Mesenchymal stem cell of the bone marrow (primary cell): Measurements from ENCODE around the genes REEP5, CCDC112 and AP3S1.

GRCh38 chr5:112161388-112162097 lies 257.5 kb downstream of the EPB41L4A start:
- CAGE, long polyA plus RNA, result no peak

DNA sequence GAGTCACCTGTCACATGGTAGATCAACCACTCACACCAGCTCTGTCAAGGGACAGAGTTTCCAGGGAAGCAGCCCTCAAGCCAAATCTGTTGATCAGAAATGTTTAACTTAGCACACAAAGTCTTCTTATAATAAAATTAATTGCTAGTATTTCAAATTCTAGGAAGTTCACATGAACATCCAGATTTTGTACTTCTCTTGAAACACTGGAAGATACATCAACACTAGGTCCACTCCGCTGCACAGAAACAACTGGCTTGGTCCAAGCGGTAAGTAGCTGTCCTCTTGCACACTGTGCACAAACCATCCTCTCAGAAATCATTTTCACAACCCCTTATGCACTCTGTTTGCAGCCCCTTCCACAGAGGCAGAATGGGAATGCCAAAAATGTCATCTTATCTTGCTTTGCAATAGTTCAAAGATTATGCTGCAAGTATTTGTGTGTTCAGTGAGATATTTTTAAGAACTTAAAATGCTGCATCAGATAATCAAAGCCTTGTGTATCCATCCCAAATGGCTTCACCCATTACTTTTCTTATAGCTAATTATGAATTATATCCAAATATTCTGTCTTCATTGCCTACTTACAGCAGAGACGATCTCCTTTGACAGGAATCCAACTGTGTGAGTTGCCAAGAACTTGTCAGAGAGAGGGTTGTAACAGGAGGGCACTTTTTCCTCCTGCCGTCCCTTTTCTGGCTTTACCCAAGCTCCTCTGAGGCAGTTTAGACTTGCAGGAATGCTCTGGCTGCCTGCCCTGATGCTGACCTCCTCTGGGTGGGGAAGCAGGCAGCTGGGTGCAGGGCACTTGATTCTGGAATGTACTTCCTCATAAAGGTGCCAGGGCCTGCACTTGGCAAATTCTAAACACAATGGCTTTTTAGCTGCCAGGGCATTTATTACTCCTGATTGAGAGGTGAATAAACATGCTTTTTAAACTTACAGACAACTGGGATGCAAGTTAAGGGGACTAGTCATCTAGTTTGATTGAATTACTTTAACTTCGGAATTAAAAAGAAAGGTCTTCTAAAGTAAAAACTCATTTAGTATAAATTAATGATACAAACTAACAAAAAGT lies 190.7 kb downstream of the EPB41L4A start:
- CAGE, long polyA plus RNA, result no peak

- CAGE, long polyA plus RNA, result no peak
Measured at GRCh38 chr5:112320563-112321049, 98.5 kb downstream of the EPB41L4A start.

GRCh38 chr5:112347692-112348343 lies 71.3 kb downstream of the EPB41L4A start:
- CAGE, long polyA plus RNA, result no peak

DNA sequence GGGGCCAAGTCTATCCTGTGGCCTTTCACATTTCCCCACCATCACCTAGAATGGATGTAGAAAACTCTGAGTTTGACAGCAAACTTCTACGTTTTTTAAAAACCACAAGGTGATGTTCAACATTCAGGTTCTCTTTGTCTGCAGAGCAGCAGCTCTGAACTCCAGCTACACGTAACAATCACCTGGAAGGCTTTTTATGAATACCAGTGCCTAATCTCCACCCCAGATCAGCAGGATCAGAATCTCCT lies 44.3 kb downstream of the EPB41L4A start:
- CAGE, long polyA plus RNA, result no peak

- CAGE, long polyA plus RNA, result no peak
Measured at GRCh38 chr5:112707283-112708446, 30.0 kb upstream of the APC start.

- CAGE, long polyA plus RNA, result no peak
Measured at GRCh38 chr5:112812286-112812485, 48.9 kb upstream of the SRP19 start.

DNA sequence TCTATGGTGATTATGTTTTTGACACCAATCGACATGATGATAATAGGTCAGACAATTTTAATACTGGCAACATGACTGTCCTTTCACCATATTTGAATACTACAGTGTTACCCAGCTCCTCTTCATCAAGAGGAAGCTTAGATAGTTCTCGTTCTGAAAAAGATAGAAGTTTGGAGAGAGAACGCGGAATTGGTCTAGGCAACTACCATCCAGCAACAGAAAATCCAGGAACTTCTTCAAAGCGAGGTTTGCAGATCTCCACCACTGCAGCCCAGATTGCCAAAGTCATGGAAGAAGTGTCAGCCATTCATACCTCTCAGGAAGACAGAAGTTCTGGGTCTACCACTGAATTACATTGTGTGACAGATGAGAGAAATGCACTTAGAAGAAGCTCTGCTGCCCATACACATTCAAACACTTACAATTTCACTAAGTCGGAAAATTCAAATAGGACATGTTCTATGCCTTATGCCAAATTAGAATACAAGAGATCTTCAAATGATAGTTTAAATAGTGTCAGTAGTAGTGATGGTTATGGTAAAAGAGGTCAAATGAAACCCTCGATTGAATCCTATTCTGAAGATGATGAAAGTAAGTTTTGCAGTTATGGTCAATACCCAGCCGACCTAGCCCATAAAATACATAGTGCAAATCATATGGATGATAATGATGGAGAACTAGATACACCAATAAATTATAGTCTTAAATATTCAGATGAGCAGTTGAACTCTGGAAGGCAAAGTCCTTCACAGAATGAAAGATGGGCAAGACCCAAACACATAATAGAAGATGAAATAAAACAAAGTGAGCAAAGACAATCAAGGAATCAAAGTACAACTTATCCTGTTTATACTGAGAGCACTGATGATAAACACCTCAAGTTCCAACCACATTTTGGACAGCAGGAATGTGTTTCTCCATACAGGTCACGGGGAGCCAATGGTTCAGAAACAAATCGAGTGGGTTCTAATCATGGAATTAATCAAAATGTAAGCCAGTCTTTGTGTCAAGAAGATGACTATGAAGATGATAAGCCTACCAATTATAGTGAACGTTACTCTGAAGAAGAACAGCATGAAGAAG lies 22.8 kb upstream of the SRP19 start:
- CAGE, long polyA plus RNA, result no peak

DNA sequence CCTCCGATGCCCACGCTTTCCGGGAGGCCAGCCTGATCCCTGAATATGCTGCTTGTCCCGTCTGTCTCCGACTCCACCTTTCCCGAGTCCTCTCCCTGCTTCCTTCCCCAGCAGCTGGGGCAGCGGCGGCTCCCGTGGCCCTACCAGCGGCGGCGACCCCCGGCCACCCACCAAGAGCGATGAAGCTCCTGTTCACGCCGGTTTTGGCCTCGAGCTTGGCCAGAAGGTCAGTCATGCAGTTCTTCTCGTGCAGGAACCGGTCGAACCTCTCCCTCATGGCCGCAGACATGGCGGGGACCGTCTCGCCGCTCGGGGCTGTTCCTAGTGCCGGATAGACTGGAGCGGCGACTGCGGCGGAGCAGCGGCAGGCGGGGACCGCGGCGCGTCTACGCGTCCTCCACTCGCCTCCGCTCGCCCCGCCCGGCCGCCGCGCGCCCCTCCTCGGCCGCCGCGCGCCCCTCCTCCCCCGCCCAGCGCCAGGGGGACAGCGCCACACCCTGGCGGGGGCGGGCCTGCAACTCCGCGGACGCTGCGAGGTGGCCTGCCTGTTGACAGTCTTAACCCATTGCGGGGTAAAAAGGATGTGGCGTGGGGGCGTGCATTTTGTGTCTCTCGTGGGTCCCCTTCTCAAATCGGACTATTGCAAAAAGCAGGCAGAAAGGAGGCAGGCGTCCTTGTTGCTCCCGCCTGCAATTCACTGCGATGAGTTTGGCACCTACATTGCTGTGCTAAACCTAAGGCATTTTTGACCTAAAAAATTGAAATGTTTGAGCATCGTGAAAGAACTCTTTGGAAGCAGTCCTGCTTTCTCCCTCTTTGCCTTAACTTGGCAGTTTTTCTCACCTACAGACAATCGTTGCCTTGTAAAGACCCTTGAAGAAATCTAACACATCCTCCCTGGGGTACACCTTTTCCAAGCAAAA lies at the start of gene REEP5:
TSS of gene REEP5 (minus strand) at position 326 of the 923 bp plus-strand sequence.
- CAGE, long polyA plus RNA, result no peak

- CAGE, long polyA plus RNA, result no peak
Measured at GRCh38 chr5:112977686-112977978, 1.0 kb downstream of the DCP2 start.

- CAGE, long polyA plus RNA, result no peak
Measured at GRCh38 chr5:113022351-113023233, 46.0 kb downstream of the DCP2 start.

DNA sequence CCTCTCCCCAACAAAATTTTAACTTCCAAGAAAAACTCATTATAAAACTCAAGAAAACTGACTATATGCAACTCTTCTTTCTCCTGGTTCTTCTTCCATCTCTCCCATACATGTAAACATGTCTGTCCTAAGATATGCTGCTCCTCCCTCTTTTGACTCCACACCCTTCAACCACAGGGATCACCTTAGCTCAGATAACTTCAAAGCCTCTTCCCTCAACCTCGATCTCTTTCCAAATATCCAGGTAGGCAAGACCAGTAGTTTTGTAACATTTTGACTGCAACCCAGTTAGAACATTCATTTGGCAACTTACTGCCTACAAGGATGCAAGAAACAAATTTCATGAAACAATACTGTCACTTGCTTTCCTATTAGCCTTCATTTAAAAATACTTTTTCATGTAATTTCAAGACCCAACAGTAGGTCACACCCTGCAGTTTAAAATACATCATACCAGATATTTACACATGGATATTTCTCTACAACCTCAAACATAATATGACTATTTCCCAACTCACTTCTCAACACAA lies 145.2 kb downstream of the DCP2 start:
- CAGE, long polyA plus RNA, result no peak

GRCh38 chr5:113199342-113200027 lies 222.9 kb downstream of the DCP2 start:
- CAGE, long polyA plus RNA, result no peak

GRCh38 chr5:113526117-113527036 lies 12.9 kb downstream of the YTHDC2 start:
- CAGE, long polyA plus RNA, result no peak

GRCh38 chr5:114360666-114361484 lies 995 bp upstream of the KCNN2 start:
- CAGE, long polyA plus RNA, result no peak

- CAGE, long polyA plus RNA, result no peak
Measured at GRCh38 chr5:115295620-115296881, at the start of gene CCDC112. CCDC112 (minus strand) TSS chr5:115296654.

DNA sequence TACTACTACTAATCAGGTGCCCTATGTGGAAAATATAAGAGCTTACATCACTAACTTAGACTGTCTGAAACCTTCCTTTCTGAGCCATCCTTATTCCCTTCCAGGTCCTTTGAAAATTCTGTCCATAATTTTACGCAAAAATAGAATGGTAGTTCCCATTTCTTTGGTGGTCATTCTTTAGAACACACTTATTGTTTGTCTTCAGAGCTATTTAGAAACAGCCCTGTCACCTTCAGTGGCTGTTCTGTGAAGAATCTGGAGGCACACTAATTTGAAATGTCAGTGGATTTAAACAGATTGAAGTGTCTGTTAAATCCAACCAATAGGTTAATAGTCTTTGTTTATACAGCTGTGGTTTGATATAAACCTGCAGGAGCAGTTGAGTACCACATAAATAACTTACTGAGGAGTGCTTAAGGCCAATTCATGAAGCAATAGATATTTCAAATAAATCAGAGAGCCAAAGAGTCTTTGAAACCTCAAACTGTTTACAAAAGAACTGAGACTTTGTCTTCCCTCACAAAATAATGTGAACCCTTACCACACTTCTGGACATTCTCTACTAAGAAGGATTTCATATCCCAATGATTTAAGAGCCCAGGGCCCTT lies 112.0 kb downstream of the FEM1C start:
- CAGE, long polyA plus RNA, result no peak

DNA sequence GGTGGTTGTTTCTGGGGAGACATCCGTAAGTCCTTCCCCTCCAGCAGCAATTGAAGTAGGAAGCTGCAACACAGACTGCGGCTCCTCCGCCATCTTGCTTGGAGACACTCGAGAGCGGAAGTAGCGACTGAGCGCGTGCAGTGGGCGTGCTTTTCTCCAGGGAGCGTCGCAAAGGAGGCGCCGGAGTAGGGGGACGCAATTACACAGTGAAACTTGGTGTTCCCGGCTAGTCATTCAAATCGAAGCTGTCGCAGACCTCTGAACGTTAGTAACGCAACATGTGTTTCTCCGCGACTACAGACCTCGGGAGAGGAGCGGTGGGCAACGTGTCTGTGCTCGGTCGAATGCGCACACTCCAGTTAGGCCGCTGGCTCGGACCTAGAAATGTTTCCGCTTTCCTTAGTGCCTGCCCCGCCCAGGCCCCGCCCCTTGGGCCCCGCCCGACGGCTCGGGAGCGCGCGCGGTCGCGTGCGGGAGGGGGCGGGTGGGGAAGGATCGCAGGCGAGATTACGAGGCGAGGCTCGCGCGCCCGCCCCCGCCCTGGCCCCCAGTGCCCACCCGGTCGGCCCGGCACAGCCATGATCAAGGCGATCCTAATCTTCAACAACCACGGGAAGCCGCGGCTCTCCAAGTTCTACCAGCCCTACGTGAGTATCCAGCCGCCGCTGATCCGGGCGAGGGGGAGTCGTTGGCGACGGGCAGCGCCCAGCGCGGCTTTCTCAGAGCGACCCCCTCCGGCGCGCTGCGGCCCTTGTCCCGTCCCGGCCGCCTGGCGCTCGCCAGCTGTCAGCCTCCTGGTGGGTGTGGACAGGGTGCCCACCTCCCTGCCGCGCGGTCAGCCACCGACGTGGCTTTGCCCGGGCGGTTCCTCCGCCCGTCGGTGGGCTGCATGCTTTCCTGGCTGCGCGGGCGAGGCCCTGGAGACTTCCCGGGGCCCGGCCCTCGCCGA lies at the start of gene AP3S1:
TSS of gene AP3S1 (plus strand) at position 476 of the 949 bp plus-strand sequence.
- CAGE, long polyA plus RNA, result no peak

DNA sequence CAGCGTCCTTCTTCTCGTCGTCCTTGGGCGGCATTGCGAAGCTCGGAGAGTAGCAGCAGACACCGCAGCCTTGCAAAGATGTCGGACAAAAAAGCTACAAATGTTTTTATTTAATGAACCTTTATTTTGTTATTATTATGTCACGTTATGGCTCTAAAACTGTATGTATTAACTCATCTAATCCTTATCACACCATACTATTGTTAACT lies 19.9 kb downstream of the ARL14EPL start:
- CAGE, long polyA plus RNA, result no peak

DNA sequence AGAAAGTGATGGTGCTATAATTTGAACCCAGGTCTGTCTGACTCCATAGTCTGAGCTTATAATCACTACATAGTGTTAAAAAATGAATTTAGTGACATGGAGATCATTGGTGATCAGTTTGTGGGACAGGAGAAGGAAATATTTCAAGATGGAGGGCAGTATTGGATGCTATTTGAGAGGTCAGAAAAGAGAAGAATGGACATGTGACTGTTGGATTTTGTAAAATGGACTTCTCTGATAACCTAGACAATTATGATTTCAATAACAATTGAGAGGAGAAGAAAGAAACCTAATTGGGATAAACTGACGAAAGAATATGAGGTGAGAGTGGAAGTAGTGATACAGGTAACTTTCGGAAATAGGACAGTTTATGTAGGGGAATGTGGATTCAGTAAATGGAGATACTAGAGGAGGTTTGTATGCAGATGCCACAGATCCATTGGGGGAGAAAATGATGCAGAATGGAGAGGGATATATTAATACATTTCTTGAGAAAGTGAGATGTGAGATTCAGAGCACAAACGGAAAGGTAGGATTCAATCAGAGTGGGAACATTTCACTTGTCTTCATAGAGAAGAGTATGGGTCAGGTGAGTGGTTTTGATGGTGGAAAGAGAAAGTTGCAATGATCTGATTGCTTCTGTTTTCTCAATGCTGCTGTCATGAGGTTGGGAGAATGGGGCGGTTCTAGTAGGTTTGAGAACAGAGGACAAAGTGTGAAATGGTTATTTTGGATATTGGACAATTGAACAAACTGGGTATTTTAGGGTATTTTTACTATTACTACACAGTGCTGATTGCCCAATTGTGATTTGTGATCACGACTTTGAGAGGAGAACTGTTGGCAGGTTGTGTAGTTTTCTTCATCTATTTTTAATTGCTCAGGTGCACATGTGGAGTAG lies 59.9 kb downstream of the COMMD10 start:
- CAGE, long polyA plus RNA, result no peak